Kidney epithelial cell (primary cell): ENCODE measurements around the genes FANCD2OS and ATG7.

DNA sequence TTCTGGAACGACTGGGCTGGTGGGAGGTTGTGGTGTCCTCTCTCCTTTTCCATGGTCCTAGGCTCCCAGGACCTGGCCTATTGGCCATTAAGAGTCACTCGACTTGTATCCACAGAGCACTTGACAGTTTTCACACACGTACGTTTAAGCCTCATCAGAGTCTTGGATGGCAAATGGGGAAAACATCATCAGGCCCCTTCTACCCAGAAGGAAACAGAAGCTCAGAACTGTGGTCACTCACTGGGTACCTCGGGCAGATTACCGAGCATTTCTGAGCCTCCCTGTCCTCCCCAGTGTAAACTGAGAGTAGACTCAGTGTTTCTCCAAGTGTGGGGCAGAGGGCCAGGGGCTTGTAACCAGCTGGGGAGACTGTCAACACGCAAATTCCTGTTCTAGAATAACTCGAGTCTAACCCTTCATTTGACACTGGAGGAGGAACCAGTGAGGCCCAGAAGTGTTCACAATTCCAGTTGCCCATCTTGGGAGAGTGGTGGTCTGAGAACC is 86.1 kb upstream of the RAD18 start:
- RAMPAGE, long total RNA = no peak
- RRBS = no CpG with 5 or more reads among the region's 8 CpGs

DNA sequence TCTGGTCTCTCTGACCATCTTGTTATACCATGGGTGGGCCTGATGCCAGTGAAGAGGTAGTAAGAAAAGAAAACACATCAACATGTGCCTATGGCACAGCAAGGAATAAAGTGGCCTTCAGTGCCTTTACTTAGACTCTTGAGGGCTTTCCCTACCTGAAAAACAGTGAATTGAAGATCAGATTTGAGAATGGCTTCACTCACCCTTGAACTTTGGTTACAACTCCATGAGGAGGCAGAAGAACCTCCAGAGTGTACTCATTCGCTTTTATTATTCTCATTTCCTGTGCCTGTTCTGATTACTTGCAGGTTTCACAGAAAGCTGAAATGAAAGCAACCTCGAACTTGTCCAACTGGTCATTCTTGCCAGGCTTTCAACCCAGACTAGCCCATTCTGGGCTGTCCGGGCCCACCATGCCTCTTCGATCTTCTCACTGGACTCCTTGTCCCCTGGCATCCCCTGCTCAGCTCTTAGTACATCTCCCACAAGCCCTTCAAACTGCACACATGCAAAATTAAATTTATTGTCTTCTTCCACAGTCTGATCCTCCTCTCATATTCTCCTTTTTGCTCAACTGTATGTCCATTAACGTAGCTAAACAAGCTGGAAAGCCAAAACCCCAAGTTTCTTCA is 20.2 kb upstream of the THUMPD3 start:
- RAMPAGE, long total RNA = no peak
- RRBS = no CpG with 5 or more reads among the region's 5 CpGs

DNA sequence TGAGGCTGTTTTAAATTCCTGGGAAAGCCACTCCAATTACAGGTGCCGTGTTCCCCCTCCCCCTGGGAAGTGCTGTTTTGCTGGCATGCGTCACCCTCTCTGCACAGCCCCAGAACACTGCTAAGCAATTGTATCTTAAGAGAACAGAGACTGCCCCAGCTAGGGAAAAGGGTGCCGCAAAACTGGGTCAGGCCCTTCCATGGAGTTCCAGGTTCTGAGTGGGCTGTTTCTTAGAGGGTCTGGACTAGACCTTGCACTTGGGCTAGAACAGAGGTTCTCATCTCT is 21.4 kb upstream of the CPNE9 start:
- RAMPAGE, long total RNA = no peak
- RRBS = no CpG with 5 or more reads among the region's 3 CpGs

DNA sequence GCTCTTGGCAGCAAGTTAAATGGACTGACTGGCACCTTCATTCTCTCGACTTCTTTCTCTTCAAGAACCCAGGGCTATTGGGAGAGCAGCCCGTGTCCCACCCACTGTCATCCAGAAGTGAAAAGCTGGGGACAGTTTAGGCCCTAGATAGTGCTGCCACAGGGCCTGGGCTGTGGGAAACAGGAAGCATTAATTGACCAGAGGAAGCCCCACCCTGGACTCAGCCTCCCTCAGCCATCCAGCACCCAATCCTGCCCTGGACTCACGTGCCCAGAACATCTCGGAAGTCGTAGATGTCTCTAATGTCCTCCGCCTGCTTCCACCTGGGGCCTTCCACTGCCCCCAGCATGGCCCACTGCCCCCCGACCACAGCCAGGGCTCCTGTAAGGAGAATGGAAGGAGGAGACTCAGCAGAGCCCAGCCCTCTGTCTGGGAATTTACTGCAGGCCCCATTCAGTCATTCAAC is 2.3 kb downstream of the CAMK1 start:
- RAMPAGE, long total RNA = no peak
- RRBS = no CpG with 5 or more reads among the region's 7 CpGs

DNA sequence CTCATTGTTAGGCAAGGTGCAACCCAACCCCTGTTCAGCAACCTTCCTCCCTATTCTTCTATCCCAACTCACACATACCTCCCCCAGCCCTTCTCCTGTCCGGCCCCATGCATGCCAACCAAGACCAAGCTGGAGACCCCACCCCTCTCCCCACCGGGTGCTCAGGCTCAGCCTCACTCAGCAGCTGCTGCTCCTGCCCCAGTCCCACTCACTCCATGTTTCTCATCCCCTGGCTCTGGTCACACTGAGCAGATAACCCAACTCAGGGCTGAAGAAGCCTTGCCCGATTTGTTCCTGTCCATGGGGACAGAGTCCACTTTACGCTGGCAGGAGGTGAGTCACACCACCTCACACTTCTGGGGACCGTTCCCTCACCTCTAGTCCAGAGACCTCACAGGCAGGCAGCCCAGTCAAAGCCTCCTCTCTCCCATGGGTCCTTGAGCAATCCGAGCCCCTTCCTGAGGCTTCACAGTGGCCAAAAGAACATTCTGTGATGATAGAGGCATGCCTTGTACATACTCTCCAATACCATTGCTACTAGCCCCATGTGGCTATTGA is 1.4 kb downstream of the CIDEC start:
- RAMPAGE, long total RNA = no peak
- RRBS = 66% methylated on average over 2 of the region's 6 CpGs

- RAMPAGE, long total RNA = no peak
- RRBS = no CpG with 5 or more reads among the region's 4 CpGs
Observed at GRCh38 chr3:9903282-9903587, 587 bp downstream of the IL17RE start.

- RAMPAGE, long total RNA = no peak
- RRBS = no CpG with 5 or more reads among the region's 6 CpGs
Observed at GRCh38 chr3:9976852-9977557, 9.6 kb downstream of the EMC3 start.

DNA sequence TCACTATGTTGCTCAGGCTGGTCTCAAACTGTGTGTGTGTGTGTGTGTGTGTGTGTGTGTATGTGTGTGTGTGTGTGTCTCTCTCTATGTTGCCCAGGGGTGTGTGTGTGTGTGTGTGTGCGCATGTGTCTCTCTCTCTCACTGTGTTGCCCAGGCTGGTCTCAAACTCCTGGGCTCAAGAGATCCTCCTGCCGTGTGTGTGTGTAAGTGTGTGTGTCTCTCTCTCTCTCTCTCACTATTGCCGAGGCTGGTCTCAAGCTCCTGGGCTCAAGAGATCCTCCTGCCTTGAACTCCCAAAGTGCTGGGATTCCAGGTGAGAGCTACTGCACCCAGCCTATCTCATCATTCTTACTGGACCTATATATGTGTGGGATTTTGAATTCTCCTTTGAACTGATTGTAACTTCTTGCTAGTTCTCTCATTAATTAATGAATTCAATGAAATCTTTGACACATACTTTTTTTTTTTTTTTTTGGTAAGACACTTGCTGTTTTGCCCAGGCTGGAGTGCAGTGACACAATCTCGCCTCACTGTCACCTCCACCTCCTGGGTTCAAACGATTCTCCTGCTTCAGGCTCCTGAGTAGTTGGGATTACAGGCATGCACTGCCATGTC is 3.6 kb upstream of the FANCD2 start:
- RAMPAGE, long total RNA = no peak
- RRBS = no CpG with 5 or more reads among the region's 5 CpGs

- RAMPAGE, long total RNA = no peak
- RRBS = no CpG with 5 or more reads among the region's 3 CpGs
Observed at GRCh38 chr3:10093766-10094229, 14.3 kb downstream of the FANCD2OS start.

DNA sequence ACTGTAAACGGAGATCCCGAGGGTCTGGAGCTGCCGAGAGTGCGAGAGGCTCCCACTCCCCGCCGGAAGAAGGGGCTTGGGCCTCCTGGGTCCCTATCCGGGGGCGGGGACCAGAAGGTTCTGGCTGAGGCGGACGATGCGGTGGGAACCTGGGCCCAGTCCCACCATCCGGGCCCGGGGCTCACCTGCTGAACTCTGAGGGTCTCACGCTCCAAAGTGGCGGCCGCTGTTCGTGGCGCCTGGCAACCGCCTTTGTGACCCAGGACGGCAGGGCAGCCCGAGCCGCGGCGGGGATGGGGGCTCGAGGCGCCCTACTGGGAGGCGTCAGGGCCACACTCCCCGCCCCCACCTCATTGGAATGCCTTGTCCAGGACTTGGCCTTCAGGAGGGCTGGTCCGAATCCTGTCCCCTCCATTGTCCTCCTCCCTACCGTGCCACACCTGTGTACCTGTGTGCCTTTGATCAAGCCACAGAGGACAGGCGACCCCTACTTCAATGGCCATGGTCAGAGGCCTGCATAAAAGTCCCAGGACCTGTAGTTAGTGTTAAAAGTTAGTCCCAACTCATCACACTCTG is at the start of gene FANCD2OS:
TSS of gene FANCD2OS (minus strand) at position 197 of the 576 bp plus-strand sequence.
- RAMPAGE, long total RNA = no peak
- RRBS = 75% methylated on average over 5 of the region's 31 CpGs

- RAMPAGE, long total RNA = no peak
- RRBS = no CpG with 5 or more reads among the region's 22 CpGs
Observed at GRCh38 chr3:10249292-10249868, 1.1 kb downstream of the TATDN2 start.

GRCh38 chr3:10319939-10320865 is 710 bp downstream of the SEC13 start:
- RAMPAGE, long total RNA = no peak
- RRBS = no CpG with 5 or more reads among the region's 20 CpGs

DNA sequence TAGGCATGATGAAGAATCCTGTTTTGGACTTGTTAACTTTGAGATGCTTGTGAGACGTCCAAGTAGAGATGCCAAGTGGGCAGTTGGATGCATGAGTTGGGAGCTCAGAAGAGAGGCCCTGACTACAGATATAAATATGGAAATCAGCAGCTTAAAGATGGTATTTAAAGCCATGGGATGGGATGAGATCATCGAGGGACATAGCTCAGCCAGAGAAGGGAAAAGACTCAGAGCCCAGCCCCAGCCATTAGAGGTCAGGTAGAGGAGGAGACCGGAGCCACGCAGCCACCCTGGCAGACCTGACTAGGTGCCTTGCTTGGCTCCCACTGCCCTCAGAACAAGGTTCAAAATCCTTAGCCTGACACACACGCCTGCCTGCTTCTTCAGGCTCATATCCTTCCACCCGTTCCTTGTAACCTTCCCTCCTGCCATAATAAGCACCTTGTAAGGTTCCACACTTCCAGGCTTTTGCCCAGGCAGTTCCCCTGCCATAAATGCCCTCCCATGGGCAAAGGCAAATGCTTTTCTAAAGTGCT is 31.1 kb downstream of the ATP2B2 start:
- RAMPAGE, long total RNA = no peak
- RRBS = no CpG with 5 or more reads among the region's 6 CpGs

GRCh38 chr3:10737892-10738271 is 78.1 kb upstream of the SLC6A11 start:
- RAMPAGE, long total RNA = no peak
- RRBS = no CpG with 5 or more reads among the region's 7 CpGs

GRCh38 chr3:10769026-10769341 is 47.0 kb upstream of the SLC6A11 start:
- RAMPAGE, long total RNA = no peak
- RRBS = no CpG with 5 or more reads among the region's 6 CpGs

DNA sequence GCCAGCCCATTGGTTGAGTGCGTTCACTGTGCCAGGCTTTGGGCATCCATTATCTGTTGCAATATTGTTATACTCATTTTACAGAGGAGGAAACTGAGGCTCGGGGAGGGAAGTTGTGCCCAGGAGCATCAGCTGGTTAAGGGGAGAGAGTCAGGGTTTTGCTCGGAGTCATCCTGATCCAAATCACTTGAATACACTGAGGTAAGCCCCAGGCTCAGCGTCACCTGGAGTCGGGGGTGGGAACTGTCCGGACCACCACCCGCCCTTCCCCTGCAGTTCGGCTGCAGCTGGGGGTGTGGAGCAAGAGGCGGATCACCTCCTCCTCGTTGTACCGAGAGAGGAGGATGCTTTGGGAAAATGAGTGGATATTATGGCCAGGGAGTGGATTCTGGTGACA is 636 bp downstream of the HRH1 start:
- RAMPAGE, long total RNA = no peak
- RRBS = no CpG with 5 or more reads among the region's 11 CpGs

- RAMPAGE, long total RNA = start-site peak on the plus strand at chr3:11272394-11272425, 461 and 414 reads in 2 replicates
- RRBS = 2% methylated on average over 21 of the region's 54 CpGs
Observed at GRCh38 chr3:11271861-11272918, at the start of gene ATG7. TSS of gene ATG7 (plus strand) at chr3:11272397.

GRCh38 chr3:11273198-11273607 is 1.0 kb downstream of the ATG7 start:
- RAMPAGE, long total RNA = no peak
- RRBS = no CpG with 5 or more reads among the region's 1 CpG

GRCh38 chr3:11454006-11454688 is 181.9 kb downstream of the ATG7 start:
- RAMPAGE, long total RNA = no peak
- RRBS = no CpG with 5 or more reads among the region's 5 CpGs

- RAMPAGE, long total RNA = no peak
- RRBS = no CpG with 5 or more reads among the region's 5 CpGs
Observed at GRCh38 chr3:11477491-11478090, 166.1 kb downstream of the VGLL4 start.